Placental pericyte (primary cell): ENCODE results near the gene ABCF1.

DNA sequence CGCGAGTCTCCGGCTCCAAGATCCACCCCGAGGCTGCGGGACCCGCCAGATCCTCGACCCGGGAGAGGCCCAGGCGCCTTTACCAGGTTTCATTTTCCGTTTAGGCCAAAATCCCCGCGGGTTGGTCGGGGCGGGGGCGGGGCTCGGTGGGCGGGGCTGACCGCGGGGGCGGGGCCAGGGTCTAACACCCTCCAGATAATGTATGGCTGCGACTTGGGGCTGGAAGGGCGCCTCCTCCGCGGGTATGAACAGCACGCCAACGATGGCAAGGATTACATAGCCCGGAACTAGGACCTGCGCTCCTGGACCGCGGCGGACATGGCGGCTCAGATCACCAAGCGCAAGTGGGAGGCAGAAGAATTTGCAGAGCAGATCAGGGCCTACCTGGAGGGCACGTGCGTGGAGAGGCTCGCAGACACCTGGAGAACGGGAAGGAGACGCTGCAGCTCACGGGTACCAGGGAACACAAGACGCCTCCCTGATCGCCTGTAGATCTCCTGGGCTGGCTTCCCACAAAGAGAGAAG, 15.3 kb upstream of the HLA-A start:
- CAGE, long polyA plus RNA: no peak

DNA sequence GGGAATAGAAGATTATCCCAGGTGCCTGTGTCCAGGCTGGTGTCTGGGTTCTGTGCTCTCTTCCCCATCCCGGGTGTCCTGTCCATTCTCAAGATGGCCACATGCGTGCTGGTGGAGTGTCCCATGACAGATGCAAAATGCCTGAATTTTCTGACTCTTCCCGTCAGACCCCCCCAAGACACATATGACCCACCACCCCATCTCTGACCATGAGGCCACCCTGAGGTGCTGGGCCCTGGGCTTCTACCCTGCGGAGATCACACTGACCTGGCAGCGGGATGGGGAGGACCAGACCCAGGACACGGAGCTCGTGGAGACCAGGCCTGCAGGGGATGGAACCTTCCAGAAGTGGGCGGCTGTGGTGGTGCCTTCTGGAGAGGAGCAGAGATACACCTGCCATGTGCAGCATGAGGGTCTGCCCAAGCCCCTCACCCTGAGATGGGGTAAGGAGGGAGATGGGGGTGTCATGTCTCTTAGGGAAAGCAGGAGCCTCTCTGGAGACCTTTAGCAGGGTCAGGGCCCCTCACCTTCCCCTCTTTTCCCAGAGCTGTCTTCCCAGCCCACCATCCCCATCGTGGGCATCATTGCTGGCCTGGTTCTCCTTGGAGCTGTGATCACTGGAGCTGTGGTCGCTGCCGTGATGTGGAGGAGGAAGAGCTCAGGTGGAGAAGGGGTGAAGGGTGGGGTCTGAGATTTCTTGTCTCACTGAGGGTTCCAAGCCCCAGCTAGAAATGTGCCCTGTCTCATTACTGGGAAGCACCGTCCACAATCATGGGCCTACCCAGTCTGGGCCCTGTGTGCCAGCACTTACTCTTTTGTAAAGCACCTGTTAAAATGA, 1.8 kb downstream of the HLA-A start:
- CAGE, long polyA plus RNA: no peak

DNA sequence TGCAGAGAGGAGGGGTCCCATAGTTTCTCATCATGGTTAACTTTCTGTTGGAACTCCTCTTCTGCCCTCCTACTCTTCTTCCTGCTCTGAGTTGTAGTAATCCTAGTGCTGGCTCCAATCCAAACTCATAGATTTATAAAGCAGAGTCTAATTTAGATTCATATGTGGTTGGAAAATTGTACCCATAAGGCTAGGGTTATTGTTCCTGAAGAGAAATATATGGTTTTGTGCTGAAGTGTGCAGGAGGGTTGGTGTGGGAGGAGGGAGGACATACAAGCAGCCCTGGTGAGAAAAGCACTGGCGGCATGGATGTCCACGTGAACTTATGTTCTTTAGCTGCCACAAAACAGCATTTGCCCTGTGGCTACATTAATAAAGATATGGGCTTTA, 3.9 kb downstream of the HLA-A start:
- CAGE, long polyA plus RNA: no peak

- CAGE, long polyA plus RNA: no peak
These were observed 1.1 kb downstream of the POLR1H start for GRCh38 chr6:30062155-30062527.

- CAGE, long polyA plus RNA: no peak
These were observed 532 bp upstream of the PPP1R11 start for GRCh38 chr6:30066509-30066823.

DNA sequence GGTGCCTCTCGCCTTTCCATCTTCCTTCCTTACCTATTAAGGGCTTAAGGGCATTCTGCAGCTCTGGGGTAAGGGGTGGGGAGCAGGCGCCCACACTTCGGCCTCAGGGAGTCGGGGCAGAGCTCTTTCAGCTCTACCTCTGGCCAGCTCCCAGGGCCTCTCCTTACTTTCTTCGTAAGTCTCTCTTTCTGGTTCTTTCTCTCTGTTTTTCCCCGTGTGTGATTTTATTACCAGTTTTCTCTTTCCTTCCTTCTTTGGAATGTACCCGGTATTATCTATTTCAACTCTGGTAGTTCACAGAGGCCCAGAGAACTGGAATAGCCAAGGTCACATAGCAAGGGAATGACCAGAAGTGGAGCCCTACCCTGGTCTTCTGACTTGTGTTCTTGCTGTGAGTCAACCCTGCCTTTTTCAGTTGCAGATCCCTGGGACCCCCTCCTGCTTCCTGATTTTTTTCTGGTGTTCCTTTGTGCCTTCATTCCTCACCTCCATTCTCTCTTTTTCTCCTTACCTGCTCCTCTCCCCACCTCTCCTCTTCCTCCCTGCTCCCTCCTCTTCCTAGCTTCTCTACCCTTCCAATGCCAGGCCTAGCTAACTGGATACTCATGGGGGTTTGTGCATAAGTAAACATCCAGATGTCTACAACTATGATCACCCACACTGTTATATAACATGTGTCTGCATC, 789 bp upstream of the RNF39 start:
- CAGE, long polyA plus RNA: no peak

GRCh38 chr6:30097920-30098294, 15.0 kb downstream of the TRIM31 start:
- CAGE, long polyA plus RNA: no peak

- CAGE, long polyA plus RNA: no peak
These were observed 12.2 kb downstream of the TRIM31 start for GRCh38 chr6:30100374-30101310.

- CAGE, long polyA plus RNA: no peak
These were observed 9.5 kb upstream of the TRIM31 start for GRCh38 chr6:30122420-30122753.

GRCh38 chr6:30155129-30155548, 5.9 kb downstream of the TRIM10 start:
- CAGE, long polyA plus RNA: no peak

DNA sequence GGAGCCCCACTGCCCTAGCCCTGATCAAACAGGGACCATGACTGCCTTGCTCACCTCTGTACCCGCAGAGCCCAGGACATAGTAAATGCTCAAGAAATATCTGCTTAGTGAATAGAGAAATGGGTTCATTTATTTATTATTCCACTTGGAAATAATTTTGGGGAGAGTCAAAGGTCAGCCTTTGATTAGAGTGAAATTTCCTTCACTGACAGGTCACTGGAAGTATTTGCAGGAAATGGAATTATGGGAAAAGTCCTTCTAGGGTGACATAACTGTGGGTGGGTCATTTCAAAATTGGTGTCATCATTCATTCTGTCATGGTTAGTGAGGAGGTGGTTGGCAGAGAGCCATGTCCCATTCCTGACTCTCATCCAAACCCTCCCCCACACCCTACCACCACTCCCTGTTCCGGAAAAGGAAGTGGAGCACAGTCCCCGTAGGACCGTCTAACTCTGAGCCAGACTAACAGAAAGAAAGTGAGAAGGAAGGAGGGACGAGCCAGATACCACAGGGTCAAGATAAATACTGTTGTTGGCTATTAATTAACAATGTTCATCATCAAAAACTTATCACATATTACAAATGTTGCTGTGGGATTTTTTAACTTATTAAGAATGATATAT, 4.9 kb downstream of the TRIM10 start:
- CAGE, long polyA plus RNA: no peak

GRCh38 chr6:30291750-30292742, 34.7 kb upstream of the TRIM39 start:
- CAGE, long polyA plus RNA: no peak

GRCh38 chr6:30508473-30508846, 19.2 kb downstream of the HLA-E start:
- CAGE, long polyA plus RNA: no peak

- CAGE, long polyA plus RNA: no peak
These were observed 13.3 kb downstream of the GNL1 start for GRCh38 chr6:30542869-30543455.

DNA sequence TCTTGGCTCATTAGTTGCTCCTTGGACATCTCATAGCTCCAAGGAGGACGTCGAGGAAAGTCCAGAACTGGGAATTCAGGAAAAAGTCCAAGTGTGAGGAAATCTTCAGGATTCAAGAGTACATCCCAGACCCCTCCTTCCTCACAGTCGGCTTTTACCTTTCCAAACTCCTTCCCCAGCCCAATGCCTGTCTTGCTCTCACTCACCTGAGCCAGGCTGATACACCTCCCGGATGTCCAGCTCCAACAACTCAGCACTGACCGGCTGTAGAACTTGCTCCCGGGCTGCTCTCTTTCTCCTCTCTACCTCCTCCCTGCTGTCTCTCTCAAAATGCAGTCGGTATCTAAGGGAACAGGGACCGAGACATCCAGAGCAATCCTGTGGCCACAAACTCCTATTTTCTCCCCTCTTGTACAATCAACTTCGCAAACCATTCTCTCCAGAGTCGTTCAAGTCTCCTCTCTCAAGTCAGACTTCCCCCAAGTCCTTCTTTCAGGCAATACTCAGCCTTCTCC, 1.4 kb downstream of the GNL1 start:
- CAGE, long polyA plus RNA: no peak

- CAGE, long polyA plus RNA: no peak
These were observed at the start of gene ABCF1 for GRCh38 chr6:30571359-30571914. Gene ABCF1 (plus strand): TSS chr6:30571442.

GRCh38 chr6:30612321-30613320, 4.4 kb downstream of the PPP1R10 start:
- CAGE, long polyA plus RNA: no peak

DNA sequence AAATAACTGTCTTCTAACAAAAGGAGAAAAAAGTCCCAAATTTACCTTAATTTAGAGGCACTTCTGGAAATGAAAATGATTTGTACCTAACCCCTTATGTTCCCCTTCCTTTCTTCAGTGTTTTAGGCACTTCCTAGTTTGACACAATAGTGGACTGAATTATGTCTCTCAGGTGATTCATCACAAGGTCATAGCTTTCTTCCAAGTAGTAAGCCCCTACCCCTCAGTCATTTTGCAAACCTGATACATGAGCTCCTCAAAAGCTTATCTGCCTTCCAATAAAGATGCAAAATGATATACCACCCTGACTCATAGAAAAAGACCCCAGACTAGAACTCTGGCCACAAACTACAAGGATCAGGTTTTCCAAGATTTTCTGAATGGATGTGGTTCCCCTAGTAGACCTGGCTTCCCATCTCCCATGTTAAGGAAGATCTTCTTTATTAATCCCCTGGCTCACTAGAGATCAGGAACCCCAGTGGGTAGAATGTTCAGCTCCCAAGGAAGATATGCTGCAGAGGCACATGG, 3.7 kb downstream of the PPP1R10 start:
- CAGE, long polyA plus RNA: no peak

DNA sequence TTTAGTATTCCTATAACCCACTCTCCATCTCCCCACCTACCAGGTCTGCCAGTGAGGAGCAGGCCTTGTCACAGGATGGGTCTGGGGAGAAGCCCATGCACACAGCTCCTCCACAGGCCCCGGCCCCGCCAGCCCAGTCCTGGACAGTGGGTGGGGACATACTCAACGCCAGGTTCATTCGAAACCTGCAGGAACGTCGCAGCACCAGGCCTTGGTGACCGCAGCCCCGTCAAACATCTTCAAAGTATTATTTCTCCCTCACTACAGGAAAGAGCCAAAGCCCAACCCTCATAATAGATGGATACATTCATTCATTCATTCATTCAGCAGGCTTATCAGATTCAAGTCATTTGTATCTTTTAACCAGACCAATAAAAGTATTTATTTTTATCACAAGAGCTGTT, 505 bp upstream of the C6orf136 start:
- CAGE, long polyA plus RNA: no peak

- CAGE, long polyA plus RNA: no peak
These were observed 1.2 kb downstream of the C6orf136 start for GRCh38 chr6:30648028-30648589.